Neural progenitor cell (in vitro differentiated cells): ENCODE data around the gene POMT2.

GRCh38 chr14:76191351-76191793, 39.6 kb downstream of the GPATCH2L start:
- RAMPAGE, long total RNA, result no peak

- RAMPAGE, long total RNA, result no peak
Observed at GRCh38 chr14:76726315-76727089, 34.8 kb upstream of the VASH1 start.

- RAMPAGE, long total RNA, result no peak
Observed at GRCh38 chr14:76924400-76925118, 98.4 kb downstream of the LRRC74A start.

DNA sequence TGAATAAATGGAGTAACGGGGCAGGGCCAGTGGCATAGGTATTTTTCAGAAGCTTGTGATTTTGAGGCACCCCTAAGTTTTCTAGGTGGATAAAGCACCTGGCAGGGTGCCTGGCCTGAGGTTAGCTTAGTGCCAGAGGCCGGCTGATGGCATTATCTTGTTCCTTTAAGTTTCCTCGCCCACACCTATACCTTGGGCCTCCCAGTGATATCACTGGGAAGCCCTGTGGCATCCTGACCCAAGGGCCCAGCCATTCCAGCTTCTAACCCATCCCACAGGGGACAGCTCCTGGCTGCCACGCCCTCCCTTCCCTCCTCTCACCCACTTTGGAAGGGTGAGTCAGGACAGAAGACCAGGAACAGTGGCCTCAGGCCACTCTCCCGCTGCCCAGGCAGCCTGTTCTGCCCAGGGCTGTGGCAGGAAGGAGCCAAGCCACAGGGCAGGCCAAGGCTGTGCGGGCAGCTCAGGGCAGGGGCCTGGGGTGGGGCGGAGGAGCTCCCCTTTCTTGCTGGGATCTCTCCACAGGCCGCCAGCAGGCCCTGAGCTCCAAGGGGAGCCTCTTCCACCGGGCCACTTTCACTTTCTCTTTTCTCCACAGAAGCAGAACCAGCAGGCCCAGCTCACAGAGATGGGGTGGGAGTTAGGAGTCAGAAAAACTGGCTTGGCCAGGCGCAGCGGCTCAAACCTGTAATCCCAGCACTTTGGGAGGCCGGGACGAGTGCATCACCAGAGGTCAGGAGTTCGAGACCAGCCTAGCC, 75.1 kb downstream of the IRF2BPL start:
- RAMPAGE, long total RNA, result no peak

DNA sequence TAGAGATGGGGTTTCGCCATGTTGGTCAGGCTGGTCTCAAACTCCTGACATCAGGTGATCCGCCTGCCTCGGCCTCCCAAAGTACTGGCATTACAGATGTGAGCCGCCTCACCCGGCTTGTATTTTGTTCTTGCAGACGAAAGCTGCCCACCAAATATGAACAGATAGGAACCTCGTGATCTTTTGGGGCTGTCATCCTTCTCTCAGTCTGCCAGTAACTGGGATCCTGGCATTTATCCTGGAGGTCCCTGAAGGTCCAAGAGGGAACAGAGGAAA, 68.6 kb downstream of the IRF2BPL start:
- RAMPAGE, long total RNA, result no peak

DNA sequence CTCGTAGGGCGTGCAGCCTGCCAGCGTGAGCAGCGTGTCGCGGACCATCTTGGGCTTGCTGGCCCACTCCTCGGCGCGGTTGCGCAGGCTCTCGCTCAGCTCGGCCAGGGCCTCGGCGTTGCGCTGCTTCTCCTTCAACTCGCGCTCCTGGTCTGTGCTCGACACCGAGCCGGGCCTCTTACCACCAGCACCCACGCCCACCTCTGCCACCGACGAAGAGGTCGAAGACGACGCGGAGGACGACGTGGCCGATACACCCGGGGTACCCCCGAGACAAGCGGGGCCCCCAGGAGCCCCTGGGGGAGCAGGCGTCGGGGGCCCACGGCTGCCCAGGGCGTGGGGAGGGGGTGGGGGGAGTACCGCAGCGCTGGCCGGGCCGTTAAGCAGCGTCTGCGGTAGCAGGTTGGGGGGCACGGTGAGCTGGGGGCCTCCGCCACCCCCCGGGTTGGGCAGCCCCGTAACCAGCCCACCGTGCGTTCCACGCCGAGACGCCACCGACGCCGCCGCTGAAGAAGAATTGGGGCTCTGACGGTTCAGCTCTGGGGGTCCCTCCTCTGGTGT, 1.8 kb downstream of the IRF2BPL start:
- RAMPAGE, long total RNA, result no peak

- RAMPAGE, long total RNA, result no peak
Observed at GRCh38 chr14:77110888-77111642, 13.0 kb downstream of the CIPC start.

DNA sequence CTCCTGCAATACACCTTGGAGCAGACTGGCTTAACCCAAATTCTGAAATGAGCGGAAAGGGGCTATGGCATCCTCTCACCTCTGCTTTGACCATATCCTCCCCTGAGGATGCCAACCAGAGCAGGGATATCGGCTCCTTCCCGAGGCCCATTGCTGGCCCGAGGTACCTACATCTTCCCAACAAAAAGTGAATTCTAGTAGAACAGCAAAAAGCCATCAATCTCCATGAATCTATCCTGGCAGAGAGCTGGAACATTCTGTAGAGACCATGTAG, 36.8 kb downstream of the NGB start:
- RAMPAGE, long total RNA, result no peak

- RAMPAGE, long total RNA, result no peak
Observed at GRCh38 chr14:77320395-77321347, at the start of gene POMT2. TSS of gene POMT2 (minus strand) at chr14:77320883.

DNA sequence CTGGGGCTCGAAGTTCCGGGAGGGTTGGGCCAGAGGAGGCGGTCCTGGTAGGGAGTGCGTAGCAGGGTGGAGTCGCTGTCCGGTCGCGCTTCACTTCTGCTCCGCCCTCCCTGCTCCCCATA, 373 bp downstream of the GSTZ1 start:
- RAMPAGE, long total RNA, result no peak

- RAMPAGE, long total RNA, result no peak
Observed at GRCh38 chr14:77451169-77451424, 6.3 kb downstream of the VIPAS39 start.

DNA sequence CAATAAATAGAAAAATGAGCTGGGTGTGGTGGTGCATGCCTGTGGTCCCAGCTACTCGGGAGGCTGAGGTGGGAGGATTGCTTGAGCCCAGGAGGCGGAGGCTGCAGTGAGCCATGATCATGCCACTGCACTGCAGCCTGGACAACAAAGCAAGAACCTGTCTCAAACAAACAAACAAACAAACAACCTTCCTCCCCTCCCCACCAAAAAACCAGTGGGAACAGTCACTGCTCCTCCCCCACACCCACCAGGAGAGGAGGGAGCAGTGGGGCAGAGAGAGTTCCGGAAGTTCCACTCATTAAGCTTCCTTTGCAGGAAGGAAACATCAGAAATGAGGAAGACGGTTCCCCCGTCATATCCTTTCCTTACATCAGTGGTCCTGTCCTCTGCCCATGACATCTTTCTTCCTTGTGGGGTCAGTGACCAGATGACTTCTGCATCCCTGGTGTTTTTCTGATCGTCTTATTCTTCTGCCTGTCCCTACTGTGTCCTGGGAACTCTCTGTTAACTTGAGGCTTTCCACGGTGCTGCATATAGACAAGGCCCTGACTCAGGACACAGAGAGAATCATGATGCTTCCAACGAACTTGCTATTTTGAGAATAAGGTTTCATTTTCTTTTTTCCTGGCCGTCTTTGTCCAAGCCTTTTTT, 40.8 kb upstream of the SPTLC2 start:
- RAMPAGE, long total RNA, result no peak

- RAMPAGE, long total RNA, result no peak
Observed at GRCh38 chr14:77717938-77718670, 10.2 kb downstream of the SLIRP start.

DNA sequence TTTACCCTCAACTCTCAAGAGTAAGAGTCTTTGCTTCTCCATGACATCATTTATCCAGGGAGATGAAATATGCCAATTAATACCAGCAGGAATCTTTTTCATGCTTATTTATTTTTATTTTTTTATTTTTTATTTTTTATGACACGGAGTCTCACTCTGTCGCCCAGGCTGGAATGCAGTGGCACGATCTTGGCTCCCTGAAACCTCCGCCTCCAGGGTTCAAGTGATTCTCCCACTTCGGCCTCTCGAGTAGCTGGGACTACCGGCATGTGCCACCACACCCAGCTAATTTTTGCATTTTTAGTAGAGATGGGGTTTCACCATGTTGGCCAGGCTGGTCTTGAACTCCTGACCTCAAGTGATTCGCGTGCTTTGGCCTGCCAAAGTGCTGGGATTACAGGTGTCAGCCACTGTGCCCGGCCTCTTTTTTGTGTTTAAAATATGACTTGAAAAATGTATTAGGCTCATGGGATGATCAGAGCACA, 13.8 kb downstream of the SLIRP start:
- RAMPAGE, long total RNA, result no peak

DNA sequence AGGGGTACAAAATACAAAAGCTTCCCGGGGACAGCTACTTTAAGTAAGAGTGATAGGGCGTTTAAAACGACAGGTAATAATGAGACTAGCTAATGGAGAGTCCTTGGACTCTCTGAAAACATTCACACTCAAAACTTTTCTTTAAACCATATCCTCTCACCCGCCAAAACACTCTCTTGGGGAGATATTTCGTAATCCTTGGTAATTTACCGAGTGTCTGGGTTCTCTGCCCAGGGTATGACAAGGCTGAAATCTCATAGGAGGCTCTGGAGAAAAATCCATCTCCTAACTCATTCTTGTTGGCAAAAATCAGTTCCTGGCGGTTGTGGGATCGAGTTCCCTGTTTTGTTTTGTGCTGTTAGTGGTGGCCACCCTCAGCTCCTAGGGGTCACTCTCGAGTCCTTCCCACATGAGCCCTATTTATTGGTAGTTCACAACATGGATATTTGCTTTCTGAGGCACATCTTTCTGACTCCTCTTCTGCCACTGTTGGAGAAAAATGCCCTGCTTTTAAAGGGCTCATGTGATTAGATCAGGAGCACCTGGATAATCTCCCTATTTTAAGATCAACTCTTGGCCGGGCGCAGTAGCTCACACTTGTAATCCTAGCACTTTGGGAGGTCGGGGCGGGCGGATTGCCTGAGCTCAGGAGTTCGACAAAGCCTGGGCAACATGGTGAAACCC, 643 bp upstream of the SNW1 start:
- RAMPAGE, long total RNA, result no peak

DNA sequence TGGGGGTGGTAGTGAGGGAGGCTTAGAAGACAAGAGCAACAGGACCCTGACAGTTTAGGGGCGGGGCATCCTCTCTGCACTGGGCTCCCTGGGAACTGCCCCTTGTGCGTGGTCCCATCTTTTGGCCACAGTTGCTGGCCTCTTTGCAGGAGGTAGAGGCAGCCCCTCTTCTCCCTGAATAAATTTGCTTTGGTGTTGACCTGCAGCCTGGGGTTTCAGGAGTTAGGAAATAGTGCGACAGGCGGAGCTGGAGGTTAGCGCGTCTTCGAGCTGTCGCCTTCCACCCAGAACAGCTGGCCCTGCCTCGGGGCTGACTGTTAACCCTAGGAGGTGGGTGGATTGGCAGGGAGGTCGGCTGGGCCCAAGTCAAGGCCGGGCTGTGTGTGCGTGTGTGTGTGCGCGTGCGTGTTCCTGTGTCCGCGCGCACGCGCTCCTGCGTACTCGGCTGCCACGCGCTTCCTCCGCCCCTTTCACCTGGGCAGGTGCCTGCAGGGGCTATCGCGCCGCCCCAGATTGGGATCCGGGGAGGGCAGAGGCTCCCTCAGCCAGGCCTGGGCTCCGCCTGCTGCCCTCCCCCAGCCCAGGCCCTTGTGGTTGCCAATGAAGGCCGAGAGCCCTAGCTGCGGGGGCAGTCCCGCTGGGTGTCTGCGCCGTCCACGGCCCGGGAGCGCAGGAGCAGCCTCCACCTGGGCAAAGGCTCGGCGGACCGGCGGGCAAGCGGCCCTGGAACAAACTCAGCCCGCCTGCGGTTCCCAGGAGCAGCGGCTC, 180.9 kb downstream of the ADCK1 start:
- RAMPAGE, long total RNA, result no peak

DNA sequence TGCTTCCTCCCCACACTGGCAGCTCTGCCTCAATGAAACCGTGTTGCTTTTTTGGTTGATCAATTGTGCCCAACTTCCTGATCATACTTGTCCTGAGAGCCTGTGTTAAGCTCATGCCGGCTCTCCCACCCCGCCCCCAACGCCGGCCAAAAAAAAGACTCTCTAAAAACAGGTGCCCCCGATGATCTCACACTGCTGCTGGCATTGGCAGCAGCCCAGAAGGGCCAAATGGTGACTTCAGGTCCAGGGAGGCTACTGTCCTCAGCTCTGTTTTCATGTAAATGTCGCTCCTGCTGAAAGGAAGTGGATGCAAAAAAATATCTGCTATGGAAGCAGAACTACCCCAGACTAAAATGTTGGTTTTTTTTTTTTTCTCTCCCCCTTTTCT, 395.8 kb downstream of the NRXN3 start:
- RAMPAGE, long total RNA, result no peak

GRCh38 chr14:79861340-79862544, 349.6 kb downstream of the DIO2 start:
- RAMPAGE, long total RNA, result no peak

DNA sequence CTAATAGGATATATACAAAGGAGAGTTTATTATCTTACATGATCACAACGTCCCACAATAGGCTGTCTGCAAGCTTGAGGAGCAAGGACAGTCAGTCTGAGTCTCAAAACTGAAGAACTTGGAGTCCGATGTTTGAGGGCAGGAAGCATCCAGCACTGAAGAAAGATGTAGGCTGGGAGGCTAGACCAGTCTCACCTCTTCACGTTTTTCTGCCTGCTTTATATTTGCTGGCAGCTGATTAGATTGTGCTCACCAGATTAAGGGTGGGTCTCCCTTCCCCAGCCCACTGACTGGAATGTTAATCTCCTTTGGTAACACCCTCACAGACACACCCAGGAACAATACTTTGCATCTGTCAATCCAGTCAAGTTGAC, 19.5 kb upstream of the DIO2 start:
- RAMPAGE, long total RNA, result no peak

- RAMPAGE, long total RNA, result no peak
Observed at GRCh38 chr14:81085508-81085945, 130.1 kb downstream of the TSHR start.